RPMI7951 (cell line): ENCODE measurements around a stretch of chr7.

GRCh38 chr7:158662987-158663665, 41.5 kb downstream of the NCAPG2 start:
- RAMPAGE, long total RNA, result no peak

GRCh38 chr7:158762935-158763244, 58.3 kb upstream of the NCAPG2 start:
- RAMPAGE, long total RNA, result no peak

DNA sequence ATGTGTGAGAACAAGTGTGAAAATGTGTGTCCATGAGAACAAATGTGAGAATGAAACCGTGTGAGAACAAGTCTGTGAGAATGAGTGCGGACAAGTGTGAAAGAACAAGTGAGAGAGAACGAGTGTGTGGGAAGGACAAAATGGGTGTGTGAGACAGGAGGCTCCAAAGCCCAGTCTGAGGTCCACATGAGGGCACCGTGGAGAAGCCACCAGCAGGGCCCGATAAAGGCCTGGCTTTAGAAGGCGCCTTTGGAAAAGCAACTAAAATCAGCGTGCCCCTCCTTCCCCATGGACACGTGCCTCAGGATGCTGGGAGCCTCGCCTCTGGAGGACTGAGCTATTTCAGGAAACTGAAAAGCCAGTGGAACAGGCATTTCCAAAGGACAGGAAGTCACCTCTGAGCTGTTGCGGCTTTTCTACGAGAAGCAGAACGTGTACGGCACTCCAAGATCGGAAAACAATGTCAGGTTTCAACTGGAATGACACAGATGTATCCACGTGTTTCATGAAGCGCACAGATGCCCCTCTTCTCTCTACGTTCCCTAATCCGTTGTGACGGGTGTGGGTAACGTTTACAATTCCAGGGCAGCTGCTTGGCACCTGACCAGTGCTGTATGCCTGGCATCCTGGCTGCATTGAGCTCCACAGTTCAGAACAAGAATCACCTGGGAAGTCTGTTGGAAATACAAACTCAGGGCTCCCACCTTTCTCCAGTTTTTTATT, 46.4 kb downstream of the ESYT2 start:
- RAMPAGE, long total RNA, result no peak

DNA sequence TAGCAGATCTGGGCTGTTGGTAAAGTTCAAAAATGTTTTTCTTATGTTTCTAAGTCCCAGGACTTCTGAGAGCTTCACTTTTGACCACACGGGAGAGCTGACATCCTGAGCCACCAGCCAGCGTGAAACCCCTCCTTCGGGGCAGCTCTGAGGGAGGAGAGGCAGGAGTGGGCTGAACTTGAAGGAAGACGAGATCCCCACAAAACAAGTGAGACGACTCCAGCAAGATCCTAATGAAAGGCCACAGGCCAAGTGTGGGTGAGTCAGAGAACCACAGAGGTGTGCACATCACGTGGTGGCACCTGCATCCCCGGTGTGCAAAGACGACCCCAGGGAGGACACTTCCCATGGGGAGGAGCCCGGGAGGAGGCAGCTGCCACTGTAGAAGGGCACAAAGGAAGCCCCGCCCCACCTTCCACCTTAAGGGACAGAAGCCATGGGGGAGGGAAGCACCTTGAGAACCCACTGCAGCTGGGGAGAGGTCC, 45.8 kb downstream of the ESYT2 start:
- RAMPAGE, long total RNA, result no peak

- RAMPAGE, long total RNA, result no peak
Measured at GRCh38 chr7:158863328-158863871, 7.0 kb downstream of the DYNC2I1 start.

- RAMPAGE, long total RNA, result no peak
Measured at GRCh38 chr7:158879321-158880105, 23.2 kb downstream of the DYNC2I1 start.

DNA sequence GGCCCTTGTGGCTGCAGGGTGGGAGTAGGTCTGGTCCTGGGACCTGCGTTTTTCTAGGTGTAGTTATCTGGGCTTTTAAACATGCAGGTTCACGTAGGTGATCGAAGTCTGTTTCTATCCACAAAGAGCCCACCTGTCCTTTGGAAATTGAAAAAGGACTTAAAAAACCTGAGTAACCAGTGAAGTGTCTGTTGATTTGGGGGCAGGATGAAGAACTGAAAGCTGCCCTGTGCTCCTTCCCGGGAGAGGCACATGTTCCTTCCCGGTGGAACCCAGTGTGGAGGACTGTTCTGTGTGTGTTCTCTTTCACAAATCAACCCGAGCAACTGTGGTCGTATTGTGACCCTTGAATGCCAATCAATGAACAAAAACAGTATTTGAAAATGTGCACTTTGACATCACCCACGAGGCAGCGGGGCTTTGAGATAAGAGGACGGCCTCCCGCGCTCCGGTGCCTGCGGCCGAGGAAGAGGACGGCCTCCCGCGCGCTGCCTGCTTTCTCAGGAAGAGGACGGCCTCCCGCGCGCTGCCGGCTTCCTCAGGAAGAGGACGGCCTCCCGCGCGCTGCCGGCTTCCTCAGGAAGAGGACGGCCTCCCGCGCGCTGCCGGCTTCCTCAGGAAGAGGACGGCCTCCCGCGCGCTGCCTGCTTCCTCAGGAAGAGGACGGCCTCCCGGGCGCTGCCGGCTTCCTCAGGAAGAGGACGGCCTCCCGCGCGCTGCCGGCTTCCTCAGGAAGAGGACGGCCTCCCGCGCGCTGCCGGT, 139.0 kb downstream of the VIPR2 start:
- RAMPAGE, long total RNA, result no peak

GRCh38 chr7:159015171-159016213, 129.2 kb downstream of the VIPR2 start:
- RAMPAGE, long total RNA, result no peak

DNA sequence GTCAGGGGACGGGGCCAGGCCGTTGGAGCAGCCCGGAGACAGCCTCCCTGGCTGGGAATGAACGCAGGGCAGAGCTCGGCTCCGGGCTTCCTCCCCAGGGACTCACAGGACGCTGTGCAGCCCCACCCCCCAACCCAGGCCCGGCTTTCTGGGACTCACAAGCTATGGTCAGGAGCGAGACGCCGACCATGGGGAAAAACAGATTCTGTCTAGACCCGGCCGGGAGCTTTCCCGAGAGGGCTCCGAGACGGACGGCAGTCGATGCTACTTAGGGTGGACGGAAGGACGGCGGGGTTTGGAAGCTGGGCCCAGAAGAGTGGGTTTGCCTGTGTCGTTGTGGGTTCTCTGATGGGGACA, 113.4 kb downstream of the VIPR2 start:
- RAMPAGE, long total RNA, result no peak